Lower leg skin (tissue), 2 donors: ENCODE measurements around a stretch of chr1.

GRCh38 chr1:117537460-117537879 lies 68.4 kb upstream of the TENT5C start:
- PRO-cap = no peak
- RAMPAGE, long total RNA, 2 experiments = no peak in any of the 2 experiments

DNA sequence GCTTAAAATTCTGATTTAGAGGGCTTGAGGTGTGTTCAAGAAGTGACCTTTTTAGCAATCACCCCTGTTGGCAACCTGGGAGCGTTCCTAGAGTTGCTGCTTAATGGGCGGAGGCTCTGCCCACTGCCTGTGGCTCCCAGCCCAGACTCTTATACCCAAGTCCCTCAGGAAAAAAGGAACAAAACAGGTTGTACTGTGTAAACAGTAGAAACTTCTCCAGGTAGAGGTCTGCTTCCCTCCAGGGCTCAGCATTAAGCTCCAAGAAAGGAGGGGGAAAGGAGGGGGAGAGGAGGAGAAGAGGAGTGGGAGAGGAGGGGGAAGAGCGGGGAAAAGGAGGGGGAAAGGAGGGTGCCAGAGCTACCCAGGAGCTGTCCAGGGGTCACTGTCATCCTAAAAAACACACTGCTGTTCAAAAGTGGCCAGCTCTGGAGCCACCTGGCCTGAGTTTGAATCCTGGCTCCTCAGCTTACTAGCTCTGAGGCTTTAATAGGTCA lies 14.5 kb upstream of the TENT5C start:
- PRO-cap = no peak
- RAMPAGE, long total RNA, 2 experiments = no peak in any of the 2 experiments

DNA sequence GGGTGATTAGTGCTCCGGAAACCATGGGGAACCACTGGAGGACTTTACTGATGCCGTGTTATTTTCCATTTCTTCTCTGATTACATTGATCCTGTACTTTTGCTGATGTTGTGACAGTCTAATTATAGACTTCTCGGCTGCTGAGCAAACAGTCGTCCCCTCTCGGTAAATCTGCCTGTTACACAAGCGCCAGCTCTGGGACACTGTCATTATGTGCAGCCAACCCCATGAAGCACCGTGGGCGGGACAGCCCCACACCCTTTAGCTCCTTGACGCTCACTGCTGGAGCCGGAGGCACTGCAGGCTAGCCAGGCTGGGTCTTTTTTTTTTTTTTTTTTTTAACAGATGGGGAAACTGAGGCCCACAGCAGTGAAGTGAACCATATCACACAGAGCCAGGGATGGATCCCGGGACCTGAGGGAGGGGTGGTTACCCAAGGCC lies 6.0 kb upstream of the TENT5C start:
- PRO-cap = no peak
- RAMPAGE, long total RNA, 2 experiments = no peak in any of the 2 experiments

- PRO-cap = no peak
- RAMPAGE, long total RNA, 2 experiments = no peak in any of the 2 experiments
Observed at GRCh38 chr1:117609465-117610471, 3.9 kb downstream of the TENT5C start.

DNA sequence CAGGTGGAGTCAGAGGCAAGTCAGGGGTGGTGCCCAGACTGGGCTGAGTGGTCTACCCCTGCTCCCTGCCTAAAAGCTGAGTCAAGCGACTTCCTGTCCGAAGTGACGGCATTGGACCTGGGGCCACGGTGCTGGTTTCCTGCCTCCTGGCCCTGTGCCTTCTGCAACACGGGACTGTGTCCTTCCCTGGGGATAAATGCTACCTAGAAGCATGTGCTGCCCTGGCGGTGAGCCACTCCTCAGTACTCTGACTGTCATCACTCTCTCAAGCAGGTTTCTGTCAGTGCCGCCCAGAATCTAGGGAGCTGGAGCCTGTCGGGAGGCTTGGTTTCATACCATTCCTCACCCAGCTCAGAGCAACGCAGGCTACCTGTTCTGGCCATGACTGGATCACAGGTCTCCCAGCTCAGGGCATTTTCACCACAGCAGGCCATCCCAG lies 24.8 kb downstream of the TENT5C start:
- PRO-cap = no peak
- RAMPAGE, long total RNA, 2 experiments = no peak in any of the 2 experiments

- PRO-cap = no peak
- RAMPAGE, long total RNA, 2 experiments = no peak in any of the 2 experiments
Observed at GRCh38 chr1:117641368-117641677, 35.5 kb downstream of the TENT5C start.

DNA sequence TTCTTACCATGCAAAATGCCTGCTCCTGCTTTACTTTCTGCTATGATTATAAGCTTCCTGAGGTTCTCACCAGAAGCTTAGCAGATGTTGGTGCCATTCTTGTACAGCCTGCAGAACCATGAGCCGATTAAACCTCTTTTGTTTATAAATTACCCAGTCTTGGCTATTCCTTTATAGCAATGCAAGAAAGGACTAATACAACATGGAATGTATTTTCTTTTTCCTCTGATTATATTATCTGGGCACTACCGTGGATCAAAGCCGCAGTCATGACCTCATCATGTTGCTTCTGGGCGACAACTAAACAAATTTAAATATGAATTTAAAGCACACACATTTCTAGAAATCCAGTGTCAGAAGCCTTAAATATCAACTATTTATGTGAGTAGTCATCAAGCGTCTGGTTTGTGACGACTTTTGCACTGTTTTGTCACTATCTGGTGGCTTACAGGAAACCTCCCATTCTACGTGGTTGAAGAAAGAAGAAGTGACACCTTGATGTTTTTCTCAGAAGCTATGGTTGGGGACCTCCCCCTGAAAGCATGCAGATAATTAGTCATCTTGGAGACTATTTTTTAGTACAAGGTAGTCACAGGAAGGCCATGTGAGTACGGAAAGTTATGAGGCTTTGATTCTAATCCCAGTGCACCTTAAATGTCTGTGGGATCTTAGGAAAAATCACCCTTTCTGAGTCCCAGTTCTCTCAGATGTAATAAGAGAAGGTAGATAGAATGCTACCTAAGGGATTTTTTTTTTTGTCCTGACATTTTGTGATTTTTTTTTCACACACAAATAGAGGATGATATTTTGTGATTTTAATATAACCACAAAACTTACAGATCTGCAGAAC lies 58.4 kb downstream of the TENT5C start:
- PRO-cap = no peak
- RAMPAGE, long total RNA, 2 experiments = no peak in any of the 2 experiments

GRCh38 chr1:118983615-118984245 lies 4.4 kb downstream of the TBX15 start:
- PRO-cap = unidirectional peak, minus-strand start at chr1:118983876
- RAMPAGE, long total RNA, 2 experiments = no peak in any of the 2 experiments

- PRO-cap = bidirectional peak, plus-strand start at chr1:118988616, minus-strand start at chr1:118987974
- RAMPAGE, long total RNA, 2 experiments = no peak in any of the 2 experiments
Observed at GRCh38 chr1:118988524-118988748, 293 bp upstream of the TBX15 start.

GRCh38 chr1:119008895-119009522 lies 20.9 kb upstream of the TBX15 start:
- PRO-cap = unidirectional peak, minus-strand start at chr1:119009146
- RAMPAGE, long total RNA, 2 experiments = no peak in any of the 2 experiments

DNA sequence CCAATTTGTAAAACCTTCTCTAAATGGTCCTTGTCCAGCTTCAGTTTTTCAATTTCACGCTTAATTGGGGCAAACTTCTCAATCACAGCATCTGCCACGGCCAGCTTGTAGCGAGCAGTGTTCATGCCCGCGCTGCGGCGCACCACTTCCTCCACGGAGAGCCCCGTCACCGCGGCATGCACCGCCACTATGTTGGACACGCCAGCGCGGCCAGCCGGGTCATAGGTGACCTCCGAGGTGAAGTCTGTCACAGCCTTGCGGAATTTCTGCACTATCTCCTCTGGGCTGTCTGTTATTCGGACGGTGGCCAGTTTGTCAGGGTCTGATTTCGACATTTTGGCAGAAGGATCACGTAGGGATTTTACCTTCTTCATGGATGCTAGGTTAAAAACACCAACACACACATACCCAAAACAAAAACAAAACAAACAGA lies 44.9 kb upstream of the TBX15 start:
- PRO-cap = no peak
- RAMPAGE, long total RNA, 2 experiments = no peak in any of the 2 experiments

DNA sequence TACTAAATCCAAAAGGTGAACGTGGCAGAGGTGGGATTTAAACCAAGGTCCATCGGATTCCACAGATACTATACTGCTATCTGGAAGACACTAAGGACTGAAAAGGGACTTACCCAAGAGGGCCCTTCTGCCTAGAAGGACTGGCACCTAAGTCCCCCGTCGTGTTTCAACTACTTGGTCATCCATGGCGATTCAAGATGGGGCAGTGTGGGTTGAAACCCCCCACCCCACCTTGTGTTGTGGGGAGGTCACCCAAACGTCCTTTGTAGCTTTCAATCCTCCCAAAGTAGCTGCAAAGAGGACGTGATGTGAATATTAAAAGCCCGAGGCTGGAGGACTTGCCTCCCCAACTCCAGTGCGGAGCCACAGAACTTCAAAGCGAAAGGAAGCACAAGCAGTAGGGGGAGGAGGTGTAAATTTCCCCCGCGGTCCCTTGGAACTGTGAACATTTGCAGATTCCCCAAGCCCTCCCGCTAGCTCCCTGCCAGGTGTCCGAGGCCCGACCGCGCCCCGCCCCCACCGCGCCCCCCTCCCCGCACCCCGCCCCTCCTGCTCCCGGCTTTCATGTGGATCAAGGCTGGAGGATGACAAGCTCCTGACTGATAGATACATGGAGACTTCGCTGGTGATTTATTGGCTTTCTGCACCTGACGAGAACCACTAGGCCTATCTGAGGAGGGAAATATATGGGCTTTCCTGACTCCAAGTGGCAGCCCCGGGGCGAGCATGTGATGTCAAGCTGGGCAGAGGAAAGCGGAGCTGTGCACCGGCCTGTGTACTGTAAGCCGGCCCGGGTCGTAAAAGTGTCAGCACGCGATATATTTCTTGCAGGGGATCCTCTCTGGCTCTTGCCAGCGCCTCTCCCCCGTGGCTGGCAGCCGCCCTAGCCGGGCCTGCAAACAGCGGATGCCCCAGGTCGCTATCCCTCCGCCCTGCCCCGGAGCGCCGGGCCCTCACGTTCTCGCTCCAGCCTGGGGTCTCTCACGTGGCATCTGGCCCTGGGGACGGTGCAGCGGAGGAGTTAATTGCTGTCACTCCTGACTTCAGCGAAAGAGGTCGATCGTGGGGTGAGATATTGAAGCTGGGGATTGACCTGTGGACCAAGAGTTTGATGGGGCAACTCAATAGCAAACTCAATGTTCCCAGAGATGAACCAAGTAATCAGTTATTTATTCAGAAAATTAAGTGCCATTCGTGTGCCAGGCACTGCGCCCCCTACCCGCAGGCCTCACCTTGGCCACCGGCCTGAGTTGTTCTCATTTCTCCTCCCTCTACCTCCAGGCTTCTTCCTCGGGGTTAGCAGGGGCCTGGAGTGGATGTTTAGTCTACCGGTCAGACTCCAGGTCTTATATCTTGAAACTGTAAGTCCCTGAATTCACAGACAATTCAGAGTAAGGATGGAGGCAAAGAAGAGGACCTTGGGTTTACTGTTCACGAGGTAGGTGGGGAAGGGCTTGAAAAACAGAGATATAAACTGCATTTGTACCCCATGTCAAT lies 41.2 kb upstream of the HAO2 start:
- PRO-cap = no peak
- RAMPAGE, long total RNA, 2 experiments = no peak in any of the 2 experiments

- PRO-cap = no peak
- RAMPAGE, long total RNA, 2 experiments = no peak in any of the 2 experiments
Observed at GRCh38 chr1:119492844-119493194, 14.2 kb upstream of the HSD3B1 start.

DNA sequence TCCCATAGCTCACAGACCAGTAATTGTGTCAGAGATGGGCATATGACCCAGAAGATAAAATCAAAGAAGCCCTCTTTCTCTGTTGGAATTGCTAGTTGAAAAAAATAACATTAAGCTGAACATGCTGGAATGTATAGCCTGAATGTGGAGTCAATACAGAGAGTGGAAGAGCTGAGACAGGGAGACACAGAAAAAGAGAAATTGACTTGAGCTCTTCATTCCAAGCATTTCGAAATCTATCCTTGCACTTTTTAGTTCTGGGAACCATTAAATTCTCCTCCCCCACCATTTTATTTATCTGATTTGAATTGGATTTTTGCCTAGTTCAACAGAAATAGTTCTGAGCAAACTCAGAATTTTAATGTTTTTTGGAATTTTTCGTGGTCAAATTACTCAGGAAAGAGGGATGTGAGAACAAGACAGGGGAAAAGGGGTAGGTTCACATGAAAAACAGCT lies 5.6 kb upstream of the ZNF697 start:
- PRO-cap = no peak
- RAMPAGE, long total RNA, 2 experiments = no peak in any of the 2 experiments

GRCh38 chr1:119679133-119679572 lies 31.1 kb upstream of the ZNF697 start:
- PRO-cap = no peak
- RAMPAGE, long total RNA, 2 experiments = no peak in any of the 2 experiments

- PRO-cap = no peak
- RAMPAGE, long total RNA, 2 experiments = no peak in any of the 2 experiments
Observed at GRCh38 chr1:119774919-119775588, 6.3 kb upstream of the HMGCS2 start.

- PRO-cap = no peak
- RAMPAGE, long total RNA, 2 experiments = no peak in any of the 2 experiments
Observed at GRCh38 chr1:119783840-119784530, 15.3 kb upstream of the HMGCS2 start.

DNA sequence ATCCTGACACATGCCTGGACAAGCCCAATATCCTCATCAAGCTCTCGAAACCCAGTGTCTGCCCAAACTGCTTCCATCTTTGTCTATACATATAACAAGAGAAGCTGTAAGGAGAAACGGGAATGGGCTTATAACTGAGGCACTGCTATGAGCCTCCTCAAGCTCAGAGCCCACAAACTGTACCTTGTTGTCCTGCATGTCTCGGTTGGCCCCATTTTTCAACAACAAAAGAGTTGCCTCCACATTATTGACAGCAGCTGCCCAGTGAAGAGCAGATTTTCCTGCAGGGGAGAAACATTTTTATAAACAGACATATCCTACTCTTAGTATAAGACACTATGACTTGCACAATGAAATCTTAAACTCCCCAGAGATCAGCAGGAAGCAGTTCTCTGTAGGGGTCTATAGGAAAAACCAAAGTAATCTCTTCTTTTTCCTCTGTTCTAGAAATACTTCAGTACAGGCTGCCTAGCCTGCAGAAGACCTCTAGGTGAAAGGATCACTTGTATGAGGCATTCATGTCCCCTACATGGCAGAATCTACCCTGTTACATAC lies 21.2 kb upstream of the ADAM30 start:
- PRO-cap = no peak
- RAMPAGE, long total RNA, 2 experiments = no peak in any of the 2 experiments

DNA sequence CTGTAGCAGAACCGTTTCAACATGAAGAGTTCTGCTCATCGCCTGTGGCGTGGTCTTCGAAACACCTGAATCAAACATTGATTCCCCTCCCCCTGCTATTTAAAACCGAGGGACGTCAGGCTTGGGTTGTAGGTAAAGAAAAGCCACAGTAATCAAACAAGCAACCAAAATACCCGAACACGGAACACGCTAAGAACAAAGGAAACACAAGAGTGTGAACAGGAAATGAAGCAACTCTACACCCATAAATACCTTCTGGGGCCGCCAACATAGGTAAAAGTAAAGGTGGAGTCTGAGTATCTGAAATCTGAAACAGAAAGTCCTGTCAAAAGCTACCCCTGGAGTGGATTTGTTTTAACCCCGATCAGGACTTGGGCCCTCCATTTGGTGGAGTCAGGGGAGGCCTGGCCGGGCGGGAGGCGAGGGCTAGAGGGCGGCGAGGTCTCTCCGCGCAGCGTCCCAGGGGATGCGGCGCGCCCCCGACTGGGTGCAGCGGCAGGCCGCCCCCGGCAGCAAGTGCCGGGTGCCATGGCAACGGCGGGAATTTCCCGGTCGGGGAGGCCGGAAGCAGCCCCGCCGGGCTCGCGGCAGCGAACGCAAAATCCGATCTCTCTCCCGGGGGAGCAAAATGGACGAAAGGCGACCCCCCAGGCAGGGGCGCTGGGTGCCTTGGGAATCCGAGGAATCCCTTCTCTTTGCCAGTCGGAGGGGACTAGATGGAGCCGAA lies 74.2 kb upstream of the NBPF8 start:
- PRO-cap = unidirectional peak, plus-strand start at position 570 of the sequence
- RAMPAGE, long total RNA, 2 experiments = no peak in any of the 2 experiments

GRCh38 chr1:120557497-120558167 lies 142.8 kb downstream of the NBPF8 start:
- PRO-cap = no peak
- RAMPAGE, long total RNA, 2 experiments = no peak in any of the 2 experiments